ENCODE data around the genes LHX1, HNF1B, TBC1D3E and MRPL45.

DNA sequence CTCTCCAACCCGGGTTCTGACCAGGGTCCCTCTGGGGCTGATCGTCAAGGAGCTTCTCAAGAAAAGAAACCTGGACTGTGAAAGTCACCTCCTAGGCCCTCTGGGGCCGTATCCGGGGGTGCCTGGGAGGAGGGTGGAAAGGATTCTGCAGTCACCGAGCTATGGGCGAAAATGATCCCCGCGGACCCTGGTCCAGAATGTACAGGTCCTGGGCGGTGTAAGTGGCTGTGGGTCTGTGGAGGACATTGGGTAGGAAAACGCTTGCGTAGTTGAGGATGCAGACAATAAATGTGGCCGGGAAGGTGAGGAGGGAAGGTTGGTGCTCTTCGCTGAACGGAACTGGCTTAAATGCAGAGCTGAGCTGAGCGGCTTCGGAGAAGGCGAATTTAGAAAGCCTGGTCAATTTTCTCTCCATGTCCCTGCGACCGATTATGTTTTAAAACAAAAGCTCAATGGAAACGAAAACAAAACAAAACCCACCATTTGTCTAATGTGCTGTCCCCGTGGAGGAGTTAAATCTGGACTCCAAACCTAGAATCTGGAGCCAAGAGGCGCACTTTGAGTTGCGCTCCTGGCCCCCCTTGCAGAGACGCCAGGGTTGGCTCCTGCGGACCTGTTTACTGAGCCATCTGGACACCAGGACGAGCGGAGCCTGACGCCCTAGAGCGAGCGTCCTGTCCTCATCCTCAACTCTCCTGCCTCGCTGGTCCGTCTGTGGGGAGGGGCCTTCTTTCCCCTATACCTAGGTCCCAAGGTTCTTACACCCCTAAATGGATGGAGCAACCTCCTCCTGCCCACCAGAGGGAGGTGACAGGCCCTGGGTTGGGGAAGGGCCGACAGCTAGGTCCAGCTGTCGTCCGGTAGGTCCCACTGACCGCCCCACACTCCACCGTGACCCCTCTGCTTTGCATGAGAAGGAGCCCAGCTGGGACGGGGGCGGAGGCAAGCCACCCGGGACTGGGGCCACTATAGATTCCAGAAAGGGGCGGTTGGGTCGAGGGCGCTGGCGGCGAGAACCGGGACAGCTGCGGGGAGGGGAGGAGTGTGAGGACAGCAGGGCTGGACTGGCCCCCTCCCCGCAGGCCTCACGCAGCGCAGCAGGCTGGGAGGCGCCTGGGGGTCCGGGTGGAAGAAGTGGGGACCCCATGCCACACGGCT lies 3.3 kb upstream of the LHX1 start:
- PRO-cap, result no peak

DNA sequence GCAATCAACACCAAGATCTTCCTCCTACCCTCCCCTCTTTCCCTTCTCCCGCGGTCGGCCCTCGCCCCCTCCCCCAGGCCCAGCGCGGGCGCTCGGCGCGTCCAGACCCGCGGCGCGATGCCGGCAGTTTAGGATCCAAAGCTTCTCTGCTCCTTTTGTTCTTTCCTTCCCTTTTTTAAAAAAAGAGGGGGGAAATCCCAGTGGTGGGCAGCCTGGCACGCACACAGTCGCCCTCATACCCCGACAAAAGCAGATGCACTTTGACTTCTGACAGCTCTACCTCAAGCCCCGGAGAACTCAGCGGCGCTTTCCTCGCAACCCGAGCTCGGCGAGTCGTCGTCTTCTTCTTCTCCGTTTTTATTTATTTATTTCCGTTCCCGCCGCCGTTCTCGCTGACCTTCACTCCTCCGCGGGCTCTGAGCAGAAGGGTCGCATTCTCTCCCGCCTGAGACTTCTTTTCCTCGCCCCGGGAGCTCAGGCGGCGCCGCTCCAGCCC lies at the start of gene LHX1:
TSS of gene LHX1 (plus strand) at position 11 of the 496 bp plus-strand sequence.
- PRO-cap, result unidirectional peak, minus-strand start at position 148 of the sequence

DNA sequence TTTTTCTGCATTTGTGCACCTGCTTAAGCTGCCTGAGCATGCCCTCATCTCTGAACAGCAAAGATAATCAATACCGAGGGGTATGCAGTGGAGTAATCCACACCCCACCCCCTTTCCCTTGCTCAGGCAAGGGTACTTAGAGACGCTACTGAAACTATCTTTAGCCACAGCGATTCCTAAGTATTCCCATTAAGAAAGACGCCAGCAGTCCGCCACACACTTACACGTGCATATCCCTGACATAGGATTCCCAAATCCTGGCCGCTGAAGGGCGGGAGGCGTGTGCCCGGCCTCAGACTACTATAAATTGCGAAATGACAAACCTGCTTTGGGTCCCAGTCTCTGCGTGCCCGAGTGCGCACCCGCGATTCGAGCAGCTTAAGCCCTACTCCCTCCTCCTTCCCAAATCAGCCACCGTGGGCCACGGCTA lies 479 bp upstream of the AATF start:
- PRO-cap, result no peak

DNA sequence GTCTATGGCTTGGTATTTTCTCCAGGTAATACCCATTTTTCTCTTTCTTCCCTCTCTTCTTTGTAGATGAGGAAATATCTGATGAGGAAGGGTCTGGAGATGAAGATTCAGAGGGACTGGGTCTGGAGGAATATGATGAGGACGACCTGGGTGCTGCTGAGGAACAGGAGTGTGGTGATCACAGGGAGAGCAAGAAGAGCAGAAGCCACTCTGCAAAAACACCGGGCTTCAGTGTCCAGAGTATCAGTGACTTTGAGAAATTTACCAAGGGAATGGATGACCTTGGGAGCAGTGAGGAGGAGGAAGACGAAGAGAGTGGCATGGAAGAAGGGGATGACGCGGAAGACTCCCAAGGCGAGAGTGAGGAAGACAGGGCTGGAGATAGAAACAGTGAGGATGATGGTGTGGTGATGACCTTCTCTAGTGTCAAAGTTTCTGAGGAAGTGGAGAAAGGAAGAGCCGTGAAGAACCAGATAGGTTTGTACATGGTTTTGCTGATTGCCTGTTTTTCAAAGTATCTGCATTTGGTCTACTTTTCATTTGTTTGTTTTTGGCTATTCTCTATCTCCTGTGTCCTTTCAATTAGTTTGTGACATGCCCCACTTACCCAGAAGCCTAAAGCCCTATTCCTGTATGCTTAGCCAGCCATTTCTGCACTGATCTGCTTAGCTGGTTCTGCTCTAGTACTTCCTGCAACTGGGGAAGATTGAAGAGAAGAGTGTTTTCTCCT lies 4.2 kb downstream of the AATF start:
- PRO-cap, result no peak

- PRO-cap, result no peak
Observed at GRCh38 chr17:37089915-37090543, 141.3 kb downstream of the AATF start.

GRCh38 chr17:37107507-37107945 lies 158.8 kb downstream of the AATF start:
- PRO-cap, result no peak

GRCh38 chr17:37358786-37359819 lies 16.7 kb upstream of the C17orf78 start:
- PRO-cap, result bidirectional peak, plus-strand start at chr17:37358855, minus-strand start at chr17:37358872; bidirectional peak, plus-strand start at chr17:37359385, minus-strand start at chr17:37359093

DNA sequence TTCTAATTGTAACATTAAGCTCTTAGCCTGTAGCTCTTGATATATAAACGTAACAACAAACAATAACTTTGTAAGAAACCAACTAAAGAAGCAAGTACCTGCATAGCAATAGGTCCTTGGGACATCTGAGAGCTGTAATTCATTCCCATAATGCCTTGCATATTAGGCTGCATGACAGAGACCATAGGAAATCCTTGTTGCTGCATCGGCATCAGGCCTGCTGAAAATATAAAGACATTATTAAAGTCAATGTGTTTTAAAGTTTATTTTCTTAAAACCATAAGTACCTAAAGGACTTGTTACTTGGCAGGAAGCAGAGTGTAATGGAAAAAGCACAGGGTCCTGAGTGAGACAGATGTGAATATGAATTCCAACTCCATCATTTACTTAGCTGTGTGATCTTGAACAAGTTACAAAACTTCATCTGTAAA lies 13.1 kb downstream of the SYNRG start:
- PRO-cap, result no peak

DNA sequence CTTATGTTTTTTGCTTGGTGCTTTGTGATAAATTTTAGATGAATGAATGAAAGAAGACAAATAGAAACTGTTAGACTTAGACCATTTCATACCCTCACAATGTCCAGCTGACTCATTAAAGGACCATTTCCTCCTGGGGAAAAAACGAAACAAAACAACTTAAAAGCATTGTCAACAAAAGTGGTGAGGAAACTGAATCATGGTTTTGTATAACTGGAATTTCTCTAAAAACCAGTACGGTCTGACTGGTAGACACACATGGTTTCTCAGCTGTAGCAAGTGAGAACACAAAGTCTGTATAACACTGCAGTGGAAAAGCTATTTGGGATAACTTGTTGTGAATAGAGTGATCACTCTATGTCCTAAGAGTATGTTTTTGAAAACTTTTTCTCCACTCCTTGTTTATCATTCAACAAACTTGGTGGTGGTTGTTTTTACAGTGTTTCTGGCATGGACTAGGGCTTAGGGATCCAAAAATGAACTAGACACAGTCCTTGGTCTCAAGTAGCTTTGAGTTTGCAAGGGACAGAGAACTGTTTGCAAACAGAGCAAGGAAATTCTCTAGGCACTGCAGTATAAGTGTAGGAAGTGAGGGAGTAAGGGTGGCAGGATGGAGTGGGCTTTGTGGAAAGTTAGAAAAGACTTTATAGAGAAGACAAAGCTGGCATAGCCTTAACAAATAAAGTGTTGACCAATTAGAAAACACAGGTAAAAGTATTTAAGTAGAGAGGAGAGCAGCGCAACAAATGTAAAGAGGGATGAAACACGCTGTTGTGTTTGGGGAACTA lies 5.5 kb upstream of the DDX52 start:
- PRO-cap, result no peak

GRCh38 chr17:37718374-37719140 lies 26.3 kb downstream of the HNF1B start:
- PRO-cap, result no peak

GRCh38 chr17:37744998-37745151 lies at the start of gene HNF1B:
TSS of gene HNF1B (minus strand) at chr17:37745059.
- PRO-cap, result bidirectional peak, plus-strand start at chr17:37745368, minus-strand start at chr17:37745059

GRCh38 chr17:37787108-37787589 lies 42.3 kb upstream of the HNF1B start:
- PRO-cap, result no peak

DNA sequence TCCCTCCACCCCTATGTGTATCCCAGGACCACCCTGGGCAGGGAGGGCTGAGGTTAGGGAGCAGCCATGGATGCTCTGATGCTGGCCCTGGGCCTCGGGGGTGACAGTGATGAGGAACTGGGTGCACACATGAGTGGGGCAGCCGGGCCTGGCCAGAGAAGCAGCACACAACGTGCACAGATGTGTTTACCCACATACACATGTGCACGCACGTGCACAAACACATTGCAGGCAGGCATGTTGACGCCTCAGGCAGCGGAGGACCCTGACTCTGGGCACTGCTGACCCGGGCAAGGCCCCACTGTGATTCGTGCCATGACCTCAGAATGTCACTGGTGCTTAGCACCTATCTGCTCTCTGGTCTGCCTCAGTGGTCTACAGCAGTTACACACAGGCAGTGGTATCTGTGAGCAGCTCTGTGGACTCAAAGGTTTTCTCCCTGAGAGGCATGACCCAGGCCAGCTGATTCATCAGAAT lies at the start of gene TBC1D3E:
TSS of gene TBC1D3E (plus strand) at position 365 of the 477 bp plus-strand sequence.
- PRO-cap, result no peak

GRCh38 chr17:38296783-38297499 lies at the start of gene MRPL45:
TSS of gene MRPL45 (plus strand) at chr17:38297168.
- PRO-cap, result bidirectional peak, plus-strand start at chr17:38297173, minus-strand start at chr17:38296937; unidirectional peak, plus-strand start at chr17:38297357; unidirectional peak, plus-strand start at chr17:38297409

- PRO-cap, result no peak
Observed at GRCh38 chr17:38464582-38465644, 36.6 kb downstream of the ARHGAP23 start.

DNA sequence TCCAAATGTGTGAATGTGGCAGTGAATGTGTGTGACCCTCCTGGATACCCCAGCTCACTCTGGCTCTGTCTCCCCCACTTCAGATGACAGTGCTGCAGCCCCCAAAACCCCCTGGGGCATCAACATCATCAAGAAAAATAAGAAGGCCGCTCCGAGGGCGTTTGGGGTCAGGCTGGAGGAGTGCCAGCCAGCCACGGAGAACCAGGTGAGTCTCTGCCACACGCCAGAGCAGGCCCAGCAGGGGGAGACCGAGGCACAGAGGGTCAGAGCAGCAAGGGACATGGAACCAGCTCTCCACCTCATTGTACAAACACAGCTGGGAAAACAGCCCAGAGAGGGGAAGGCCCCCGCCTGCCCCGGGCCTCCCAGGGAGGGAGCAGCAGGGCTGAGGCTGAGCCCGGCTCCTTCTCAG lies 53.7 kb downstream of the ARHGAP23 start:
- PRO-cap, result no peak

DNA sequence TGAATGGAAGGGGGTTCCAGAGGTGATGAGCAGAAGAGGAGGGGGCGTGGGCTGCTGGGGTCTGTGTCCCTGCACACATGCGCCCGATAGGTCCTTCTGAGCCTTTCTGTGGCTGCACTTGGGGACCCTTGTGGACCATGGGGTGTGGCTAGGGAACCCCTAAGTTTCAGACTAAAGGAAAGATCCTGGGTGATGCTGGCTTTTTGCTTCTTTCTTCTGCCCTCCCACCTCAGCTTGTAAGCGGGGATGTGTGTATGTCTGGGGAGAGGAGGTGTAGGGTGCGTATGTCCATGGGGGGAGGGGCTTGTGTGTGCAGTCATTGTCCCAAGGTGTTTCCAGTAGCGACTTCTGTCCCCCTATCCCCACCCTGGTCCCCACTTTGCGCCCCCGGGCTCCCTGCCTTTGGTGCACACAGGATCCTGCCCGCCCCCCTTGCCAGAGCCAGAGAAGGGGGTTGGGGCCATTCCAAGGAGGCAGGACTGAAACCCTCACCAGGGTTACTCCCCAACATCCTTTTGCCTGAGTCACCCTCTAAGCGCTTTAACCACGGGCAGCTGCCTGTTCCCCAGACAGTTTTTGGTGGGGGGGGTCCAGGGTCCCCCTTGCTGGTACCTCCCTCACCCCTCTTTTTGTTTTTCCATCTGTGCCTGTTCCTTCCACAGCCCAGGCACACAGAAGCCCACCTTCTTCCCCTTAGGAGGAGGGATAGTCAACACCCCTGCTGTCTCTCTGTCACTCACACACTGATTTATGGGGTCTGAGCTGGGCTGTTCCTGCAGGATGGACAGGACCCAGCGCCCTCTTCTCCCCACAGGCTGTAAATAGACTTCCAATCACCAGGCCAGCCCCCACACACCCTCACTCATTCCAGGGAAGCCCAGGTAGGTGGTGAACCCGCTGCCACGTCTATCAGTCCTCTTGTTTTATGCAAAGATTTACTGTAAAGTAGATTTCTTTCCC lies 83.2 kb downstream of the ARHGAP23 start:
- PRO-cap, result no peak

GRCh38 chr17:38606888-38607465 lies 1.2 kb upstream of the SRCIN1 start:
- PRO-cap, result no peak

DNA sequence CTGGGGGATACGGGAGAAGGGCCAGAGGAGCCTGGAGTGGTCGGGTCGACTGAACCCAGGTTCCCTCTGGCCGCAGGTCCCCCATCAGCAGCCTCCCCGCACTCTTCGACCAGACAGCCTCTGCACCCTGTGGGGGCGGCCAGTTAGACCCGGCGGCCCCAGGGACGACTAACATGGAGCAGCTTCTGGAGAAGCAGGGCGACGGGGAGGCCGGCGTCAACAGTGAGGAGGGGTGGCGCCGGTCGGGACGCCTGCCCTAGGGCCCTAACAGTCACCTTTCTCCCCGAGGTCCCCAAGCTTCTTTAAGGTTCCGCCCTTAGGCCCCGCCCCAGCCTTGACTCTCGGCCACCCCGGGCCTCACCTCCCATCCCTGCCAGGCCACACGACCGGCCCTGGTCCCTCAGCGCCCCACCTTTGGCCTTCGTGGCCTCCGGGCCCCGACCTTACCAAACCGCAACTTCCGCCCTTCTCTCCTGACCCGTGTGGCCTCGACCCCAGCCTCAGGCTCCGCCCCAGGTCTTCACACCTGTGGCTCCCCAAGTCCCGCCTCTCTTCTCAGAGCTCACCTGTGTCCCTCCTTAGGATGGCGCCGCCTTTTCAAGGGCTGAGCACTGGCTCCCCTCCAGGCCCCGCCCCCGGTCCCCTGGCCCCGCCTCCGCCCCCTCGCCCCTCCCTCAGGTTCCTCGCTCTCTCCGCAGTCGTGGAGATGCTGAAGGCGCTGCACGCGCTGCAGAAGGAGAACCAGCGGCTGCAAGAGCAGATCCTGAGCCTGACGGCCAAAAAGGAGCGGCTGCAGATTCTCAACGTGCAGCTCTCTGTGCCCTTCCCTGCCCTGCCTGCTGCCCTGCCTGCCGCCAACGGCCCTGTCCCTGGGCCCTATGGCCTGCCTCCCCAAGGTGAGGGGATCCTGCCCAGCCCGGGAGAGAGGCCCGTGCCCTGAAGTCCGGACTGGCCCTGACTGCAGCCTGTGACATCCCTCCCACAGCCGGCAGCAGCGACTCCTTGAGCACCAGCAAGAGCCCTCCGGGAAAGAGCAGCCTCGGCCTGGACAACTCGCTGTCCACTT lies 10.1 kb upstream of the CISD3 start:
- PRO-cap, result bidirectional peak, plus-strand start at position 697 of the sequence, minus-strand start at position 570 of the sequence

DNA sequence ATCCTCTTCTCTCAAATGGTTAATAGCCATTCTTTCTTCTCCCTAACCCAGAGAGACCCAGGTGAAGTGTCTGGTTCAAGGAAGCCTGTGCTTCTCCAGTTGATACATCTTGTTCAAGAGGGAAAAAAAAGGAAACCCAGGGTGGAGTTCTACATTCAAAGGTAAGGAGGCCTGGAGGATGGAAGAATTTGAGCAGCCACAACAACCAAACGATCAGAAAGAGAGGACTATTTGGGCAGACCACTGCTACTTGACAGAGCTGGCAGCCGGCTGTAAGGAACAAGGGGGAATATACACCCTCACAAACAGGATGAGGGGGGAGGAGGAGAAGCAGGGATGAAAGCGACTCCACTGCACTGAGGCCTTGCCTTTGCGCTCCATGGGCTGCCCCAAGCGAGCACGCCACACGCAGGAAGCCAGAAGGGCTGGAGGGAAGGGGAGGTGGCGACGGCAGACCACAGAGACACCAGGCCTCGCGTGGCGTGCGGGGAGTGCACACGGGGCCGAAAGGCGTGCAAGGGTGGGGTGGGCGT lies 680 bp downstream of the PIP4K2B start:
- PRO-cap, result no peak

All from endodermal cell (in vitro differentiated cells).